Foreskin keratinocyte (primary cell): Measurements from ENCODE around the gene DHX36.

- RAMPAGE, total RNA = no peak
Measured at GRCh38 chr3:153167447-153168459, 5.7 kb downstream of the RAP2B start.

DNA sequence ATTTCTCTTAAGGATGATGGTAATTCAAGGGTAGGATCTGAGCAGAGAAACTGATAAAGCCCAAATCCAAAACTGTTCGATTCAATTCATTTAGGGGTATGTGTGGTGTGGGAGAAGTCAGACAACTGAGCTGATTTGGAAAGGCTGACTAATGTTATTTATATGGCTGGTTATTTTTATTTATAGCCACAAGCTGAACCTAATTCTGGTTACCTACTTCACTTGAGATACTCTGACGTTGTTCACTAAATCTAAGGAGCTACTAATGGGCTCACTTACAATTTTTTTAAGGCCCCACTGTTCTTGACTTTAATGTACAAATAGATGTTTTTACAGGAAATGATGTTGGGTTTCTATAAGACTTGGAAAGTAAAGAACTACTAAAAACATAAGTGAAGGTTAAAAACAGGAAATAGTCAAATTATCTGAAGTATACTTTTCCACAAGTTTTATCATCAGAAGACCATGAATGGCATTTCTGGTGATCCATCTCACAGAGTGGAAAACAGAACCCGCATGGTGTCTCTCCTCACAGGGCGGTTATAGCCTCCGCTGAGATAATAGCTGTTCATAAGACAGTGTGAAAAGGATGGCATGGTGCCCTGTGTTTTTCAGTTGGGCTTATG lies 462.2 kb downstream of the RAP2B start:
- RAMPAGE, total RNA = no peak

DNA sequence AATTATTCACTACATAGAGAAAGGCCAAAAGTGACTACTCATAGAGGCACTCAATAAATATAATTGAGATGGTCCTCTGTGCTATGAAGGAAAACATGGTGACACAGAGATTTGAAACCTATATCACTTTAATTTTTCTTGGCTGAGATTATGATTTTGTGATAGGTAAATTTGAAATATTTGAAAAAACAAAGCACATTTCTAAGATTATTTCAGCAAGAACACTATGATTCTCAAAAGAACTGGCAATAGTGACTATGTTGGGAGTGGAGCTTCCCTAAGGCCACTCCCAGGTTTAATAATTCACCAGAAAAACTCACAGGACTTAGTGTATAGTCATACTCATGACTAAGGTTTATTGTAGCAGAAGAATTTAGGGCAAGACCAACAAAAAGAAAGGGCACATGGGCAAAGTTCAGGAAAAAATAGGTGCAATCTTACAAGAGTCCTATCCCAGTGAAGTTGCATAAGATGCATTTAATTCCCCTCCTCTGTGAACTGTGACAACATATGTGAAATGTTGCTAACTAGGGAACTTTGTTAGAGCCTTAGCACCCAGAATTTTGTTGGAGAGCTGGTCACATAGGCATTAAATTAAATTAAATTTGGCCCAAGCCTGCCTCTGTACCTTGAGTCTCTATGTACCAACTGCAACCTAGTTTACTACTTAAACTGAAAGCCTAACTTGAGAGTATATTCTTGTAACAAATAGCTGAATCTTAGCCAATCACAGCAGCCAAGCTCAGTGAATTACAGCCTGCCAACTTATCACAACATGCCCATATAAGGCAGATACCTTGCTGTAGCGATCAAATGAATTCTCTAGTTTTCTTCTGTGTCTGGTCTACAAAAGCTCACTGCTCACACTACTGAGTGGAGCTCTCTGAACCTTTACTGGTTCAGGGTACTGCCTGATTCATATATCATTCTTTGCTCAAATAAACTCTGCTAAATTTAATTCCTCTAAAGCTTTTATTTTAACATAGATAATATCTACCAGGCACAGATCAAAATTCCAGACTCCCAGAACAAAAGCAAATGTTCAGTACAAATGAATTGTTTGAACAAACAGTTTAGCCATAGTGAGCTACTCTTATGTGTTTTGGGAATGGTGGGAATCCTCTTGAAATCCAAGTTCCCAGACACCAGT lies 386.2 kb upstream of the ARHGEF26 start:
- RAMPAGE, total RNA = no peak

GRCh38 chr3:154060498-154061084 lies 60.6 kb upstream of the ARHGEF26 start:
- RAMPAGE, total RNA = no peak

DNA sequence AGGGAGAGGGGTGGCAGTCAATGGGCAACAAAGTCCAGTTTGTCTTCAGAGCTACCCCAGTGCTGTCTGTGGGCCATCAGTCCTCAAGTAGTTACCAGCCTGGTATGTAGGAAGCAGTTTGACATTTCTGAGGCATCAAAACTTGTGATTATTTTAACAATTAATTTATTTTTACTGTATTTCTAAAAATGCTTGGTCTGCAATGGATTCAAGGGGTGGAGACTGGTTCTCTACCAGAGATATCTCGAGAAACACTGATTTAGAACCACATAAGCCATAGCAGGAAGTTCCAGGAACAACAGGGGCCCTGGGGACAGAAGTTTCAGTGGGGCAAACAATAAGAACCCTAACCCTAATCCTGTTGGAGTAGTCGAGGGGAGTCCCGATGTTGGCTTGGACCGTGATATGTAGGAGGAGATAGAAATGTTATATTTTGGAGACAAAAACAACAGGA lies 77.9 kb downstream of the DHX36 start:
- RAMPAGE, total RNA = no peak

GRCh38 chr3:154323573-154324940 lies at the start of gene DHX36:
Gene DHX36 (minus strand): TSS chr3:154324487.
- RAMPAGE, total RNA = no peak

GRCh38 chr3:155354704-155355031 lies 61.2 kb upstream of the STRIT1 start:
- RAMPAGE, total RNA = no peak

DNA sequence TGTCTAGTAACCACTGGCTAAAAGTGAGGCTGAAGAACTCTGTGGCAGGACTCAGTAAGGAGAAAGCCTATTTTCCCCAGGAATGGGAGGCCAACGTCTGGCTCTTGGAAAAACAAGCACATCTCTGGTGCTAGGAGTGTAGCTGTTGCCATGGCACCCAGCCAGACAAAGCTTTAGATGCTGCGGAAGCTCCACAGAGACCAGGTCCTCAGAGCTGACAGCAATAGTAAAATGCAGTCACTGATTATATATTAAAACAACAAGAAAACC lies 124.9 kb upstream of the STRIT1 start:
- RAMPAGE, total RNA = no peak

DNA sequence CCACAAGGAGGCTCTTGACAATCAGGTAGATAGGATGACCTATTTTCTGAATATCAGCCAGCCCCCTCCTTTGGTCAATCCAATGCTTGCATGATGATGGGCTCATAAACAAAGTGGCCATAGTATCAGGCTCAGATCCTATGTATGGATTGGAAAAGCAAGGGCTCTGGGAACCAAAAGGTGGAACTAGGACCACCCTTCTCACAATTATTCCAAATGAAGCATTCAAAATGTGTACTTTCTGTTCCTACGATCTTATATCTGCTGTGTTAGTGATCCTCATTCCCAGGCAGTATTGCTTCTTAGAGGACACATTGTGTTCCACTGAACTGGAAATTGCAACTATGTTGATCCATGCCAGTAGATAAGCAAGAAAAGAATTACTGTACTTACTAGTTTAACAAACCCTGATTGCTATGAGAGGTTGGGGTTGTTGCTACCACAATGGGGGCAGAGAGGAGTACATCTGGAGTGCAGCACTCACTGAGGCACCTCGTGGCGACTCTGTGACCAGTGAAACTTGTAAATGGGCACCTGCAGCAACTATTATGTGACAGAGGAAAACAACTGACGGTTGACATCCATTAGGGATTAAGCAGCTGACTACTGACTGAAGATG lies 168.4 kb upstream of the STRIT1 start:
- RAMPAGE, total RNA = no peak

- RAMPAGE, total RNA = no peak
Measured at GRCh38 chr3:155511793-155512063, 218.2 kb upstream of the STRIT1 start.

GRCh38 chr3:155853731-155853912 lies 605 bp downstream of the SLC33A1 start:
- RAMPAGE, total RNA = no peak

DNA sequence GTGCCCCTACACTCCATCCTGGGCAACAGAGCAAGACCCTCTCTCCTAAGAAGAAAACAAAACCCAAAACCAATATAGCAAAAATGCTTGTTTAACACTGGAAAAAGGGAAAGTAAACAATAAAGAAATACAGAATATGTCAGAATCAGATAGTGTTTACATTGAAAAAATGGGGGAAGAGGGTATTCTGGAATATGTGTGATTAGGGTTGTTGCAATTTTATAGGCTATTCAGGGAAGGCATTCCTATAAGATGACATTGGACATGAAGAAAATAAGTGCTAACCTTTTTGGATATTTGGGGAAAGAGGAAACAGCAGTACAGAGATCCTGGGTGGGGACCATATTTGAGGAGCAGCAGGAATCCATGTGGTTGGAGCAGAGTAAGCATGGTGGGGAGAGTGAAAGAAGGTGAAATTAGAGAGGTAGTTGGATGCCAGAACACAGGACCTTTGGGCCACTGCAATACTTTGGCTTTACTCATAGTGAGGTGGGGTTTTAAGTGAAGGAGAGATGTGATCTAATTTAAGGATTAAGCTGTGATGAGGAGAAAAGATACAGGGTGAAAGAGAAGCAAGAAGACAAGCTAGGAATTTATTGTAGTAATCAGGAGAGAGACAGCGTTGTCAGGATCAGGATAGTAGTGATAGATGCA lies 37.2 kb downstream of the GMPS start:
- RAMPAGE, total RNA = no peak

- RAMPAGE, total RNA = no peak
Measured at GRCh38 chr3:155987484-155987974, 117.1 kb downstream of the GMPS start.

GRCh38 chr3:156109907-156110397 lies 10.4 kb upstream of the KCNAB1 start:
- RAMPAGE, total RNA = no peak

GRCh38 chr3:156217411-156218105 lies 97.2 kb downstream of the KCNAB1 start:
- RAMPAGE, total RNA = no peak

- RAMPAGE, total RNA = no peak
Measured at GRCh38 chr3:156456706-156457446, 98.0 kb downstream of the SSR3 start.

DNA sequence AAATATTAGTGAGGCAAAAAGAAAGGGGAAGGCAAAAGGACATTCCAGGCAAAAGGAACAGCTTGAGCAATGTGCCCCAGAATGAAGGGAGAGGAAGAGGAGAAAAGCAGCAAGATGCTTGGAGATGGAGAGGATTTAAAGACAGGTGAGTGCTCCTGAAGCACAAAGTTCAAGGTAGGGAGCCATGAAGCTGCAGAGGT lies 26.4 kb downstream of the SSR3 start:
- RAMPAGE, total RNA = no peak

GRCh38 chr3:156605408-156606579 lies 50.9 kb upstream of the SSR3 start:
- RAMPAGE, total RNA = no peak

- RAMPAGE, total RNA = no peak
Measured at GRCh38 chr3:157064185-157064933, 95.6 kb downstream of the CCNL1 start.

DNA sequence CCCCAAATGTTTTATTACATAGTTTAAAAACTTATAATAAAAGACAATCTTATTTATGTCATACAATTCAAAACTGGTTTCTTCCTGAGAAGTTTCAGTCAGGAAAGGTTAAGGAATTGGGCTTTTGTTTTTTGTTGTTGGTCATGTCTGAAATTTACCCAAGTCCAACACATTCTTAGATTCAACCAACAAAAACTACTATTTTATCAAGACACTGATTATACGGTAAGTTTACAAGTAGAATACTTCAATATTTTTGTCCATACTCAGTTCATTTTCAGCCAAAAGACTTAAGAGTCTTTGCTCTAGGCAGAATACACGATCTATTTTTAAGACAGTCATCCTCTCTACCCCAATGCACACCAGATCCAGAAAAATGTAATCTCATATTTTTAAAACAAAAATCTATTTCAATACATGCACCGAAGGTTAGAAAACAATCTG lies 5.8 kb downstream of the CCNL1 start:
- RAMPAGE, total RNA = no peak